HT1080 (cell line): ENCODE results near the gene MTMR2.

GRCh38 chr11:95152916-95153785 lies 63.5 kb downstream of the ENDOD1 start:
RAMPAGE:
- cytosol, long total RNA: no peak
- long total RNA: no peak
- nucleus, long total RNA: no peak

GRCh38 chr11:95172549-95173508 lies 58.2 kb downstream of the SESN3 start:
RAMPAGE:
- cytosol, long total RNA: no peak
- long total RNA: no peak
- nucleus, long total RNA: no peak

DNA sequence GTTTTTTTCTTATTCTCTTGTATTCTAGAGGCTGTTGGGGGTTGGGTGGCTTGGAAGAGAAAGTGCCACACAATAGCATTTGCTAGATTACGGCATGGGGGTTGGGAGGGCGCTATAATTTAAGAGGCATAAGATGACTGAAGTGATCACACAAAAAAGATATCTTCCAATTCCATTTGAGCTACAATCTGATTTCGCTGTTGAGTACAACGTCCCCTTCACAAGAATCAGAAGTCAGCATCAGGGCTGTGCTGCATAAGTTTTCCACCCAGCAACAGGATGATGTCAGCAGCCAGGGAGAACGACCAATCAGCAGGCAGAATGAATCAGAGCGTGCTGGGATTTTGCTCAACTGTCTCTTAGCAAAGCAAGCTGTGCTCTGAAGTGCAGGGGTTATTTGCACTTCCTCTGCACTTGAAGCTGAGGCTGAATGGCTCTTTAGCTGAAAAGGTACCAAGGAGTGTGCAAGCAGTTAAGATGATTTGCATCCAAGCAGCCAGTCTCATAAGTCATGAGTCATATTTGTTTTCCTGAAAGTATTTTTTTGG lies 23.2 kb upstream of the SESN3 start:
RAMPAGE:
- cytosol, long total RNA: no peak
- long total RNA: no peak
- nucleus, long total RNA: no peak

DNA sequence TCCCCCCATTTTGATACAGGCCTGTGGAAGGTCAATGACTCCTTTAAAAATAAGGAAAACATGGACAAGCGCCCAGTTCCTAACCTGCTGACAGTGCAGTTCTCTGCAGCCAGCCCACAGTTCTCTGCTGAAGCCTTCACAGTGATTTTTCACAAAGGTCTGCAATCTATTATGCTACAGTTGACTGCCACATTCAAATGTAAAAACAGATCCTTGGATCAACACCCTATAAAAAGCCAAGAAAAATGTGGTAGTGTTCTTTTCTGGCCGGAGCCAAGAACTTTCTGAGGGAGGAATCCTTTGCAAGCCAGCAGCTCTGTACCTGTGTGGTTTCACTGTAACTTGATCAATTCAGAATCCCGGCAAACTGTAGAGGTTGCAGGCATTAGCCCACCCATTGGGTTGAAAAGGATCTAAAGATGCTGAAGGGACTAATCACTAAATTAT lies 107.7 kb upstream of the SESN3 start:
RAMPAGE:
- cytosol, long total RNA: no peak
- long total RNA: no peak
- nucleus, long total RNA: no peak

DNA sequence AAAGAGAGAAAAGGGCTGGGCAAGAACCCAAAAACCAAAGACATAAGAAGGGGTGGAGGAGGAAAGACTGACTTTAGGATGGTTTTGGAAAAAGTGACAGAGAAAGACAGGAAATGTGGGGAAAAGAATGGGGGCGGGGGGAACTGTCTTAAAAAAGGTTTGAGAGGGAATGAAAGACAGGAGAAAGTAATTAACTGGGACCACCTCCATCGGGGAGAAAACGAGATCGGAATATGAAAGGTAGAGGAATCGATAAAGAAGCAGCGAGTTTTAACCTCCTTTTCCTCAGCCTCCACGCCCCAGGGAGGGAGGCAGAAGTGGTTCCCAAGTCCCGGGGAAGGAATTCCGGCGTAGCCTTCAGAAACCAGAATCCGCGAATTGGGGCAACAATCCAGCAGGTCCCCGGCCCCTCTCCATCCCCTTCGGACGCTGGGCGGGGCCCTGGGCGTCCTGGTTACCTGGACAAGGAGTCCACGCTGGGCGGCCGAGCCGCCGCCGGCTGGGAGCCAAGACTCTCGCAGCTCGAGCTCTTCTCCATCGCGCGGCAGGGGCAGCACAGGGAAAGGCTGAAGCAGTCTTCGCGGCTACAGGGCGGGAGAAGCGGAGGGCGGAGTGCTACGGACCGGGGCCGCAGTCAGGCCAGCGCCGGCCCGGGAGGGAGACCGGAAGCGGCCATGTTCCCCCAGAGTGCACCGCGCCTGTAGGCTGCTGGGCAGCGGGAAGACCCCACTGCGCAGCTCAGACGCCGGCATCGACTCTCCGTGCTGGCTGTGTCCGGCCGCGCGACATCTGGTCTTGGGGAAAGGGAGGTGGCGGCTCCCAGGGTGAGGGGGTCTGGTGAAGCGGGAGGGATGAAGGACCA lies at the start of gene MTMR2:
TSS of gene MTMR2 (minus strand) at position 691 of the 862 bp plus-strand sequence.
RAMPAGE:
- cytosol, long total RNA: start-site peak on the minus strand centred at position 560 of the sequence, 7 bp wide, 45 and 30 reads in 2 replicates
- long total RNA: no peak
- nucleus, long total RNA: no peak

DNA sequence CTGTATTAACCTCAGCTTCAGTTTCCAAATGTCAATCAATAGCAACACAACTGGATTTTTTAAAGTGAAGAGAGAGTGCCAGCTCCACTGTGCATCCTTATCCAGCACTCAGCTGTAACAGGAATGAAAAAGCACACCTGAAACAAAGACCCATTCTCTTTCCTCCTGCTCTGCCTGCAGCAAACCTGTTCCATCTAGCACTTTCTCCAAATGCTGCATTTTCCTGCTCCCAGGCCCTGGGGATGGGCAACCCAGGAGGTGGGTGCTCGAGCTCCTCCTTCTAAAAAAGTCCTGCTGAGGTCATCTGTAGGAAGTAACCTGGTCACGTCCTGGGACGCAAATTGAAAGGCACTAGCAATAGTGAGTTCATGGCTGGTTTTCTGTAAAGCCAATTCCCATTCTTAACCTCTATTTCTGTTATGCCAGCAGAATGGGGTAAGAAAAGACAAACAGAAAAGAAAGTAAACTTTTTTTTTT lies 173.8 kb downstream of the MAML2 start:
RAMPAGE:
- cytosol, long total RNA: no peak
- long total RNA: no peak
- nucleus, long total RNA: no peak

RAMPAGE:
- cytosol, long total RNA: no peak
- long total RNA: no peak
- nucleus, long total RNA: no peak
These were observed 161.8 kb downstream of the MAML2 start for GRCh38 chr11:96180978-96181752.

GRCh38 chr11:96221578-96222565 lies 121.1 kb downstream of the MAML2 start:
RAMPAGE:
- cytosol, long total RNA: no peak
- long total RNA: no peak
- nucleus, long total RNA: no peak

DNA sequence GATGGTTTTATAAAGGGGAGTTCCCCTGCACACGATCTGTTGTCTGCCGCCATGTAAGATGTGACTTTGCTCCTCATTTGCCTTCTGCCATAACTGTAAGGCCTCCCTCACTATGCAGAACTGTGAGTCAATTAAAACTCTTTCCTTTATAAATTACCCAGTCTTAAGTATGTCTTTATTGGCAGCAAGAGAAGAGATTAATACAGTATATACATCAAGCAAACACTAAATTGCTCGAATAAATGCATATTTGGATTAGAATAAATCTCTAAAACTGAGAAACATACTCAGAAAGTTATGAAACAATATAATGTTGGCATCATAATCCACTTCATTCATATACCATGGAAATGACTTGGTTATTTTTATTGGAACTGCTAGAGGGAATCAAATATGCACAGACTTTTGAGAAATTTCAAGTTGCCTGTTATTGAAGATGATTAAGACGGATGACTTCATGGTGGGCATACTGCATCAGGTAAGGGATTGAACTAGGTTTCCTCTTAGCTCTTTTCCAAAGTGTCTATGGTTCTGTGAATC lies 74.2 kb downstream of the MAML2 start:
RAMPAGE:
- cytosol, long total RNA: no peak
- long total RNA: no peak
- nucleus, long total RNA: no peak

GRCh38 chr11:96303788-96304471 lies 39.1 kb downstream of the MAML2 start:
RAMPAGE:
- cytosol, long total RNA: no peak
- long total RNA: no peak
- nucleus, long total RNA: no peak

DNA sequence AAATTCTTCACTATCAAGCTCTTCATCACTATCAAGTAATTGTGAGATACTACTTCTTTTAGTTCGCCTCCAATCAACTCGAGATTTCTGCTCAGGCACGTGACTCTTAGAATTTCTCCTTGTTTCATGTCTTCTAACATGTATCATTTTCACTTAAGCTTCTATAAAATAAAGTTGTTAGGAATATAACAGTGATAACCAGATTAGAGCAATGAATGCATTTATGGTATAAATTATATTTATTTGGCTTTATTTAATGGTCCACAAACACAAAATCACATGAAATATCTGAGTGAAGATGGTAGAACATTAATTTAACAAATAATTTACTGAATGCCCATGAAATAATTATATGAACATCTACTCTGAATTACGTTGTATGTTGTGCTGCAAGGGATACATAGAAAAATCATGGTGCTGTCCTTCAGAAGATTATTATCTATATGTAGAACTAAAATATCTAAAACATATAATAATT lies 5.1 kb downstream of the CCDC82 start:
RAMPAGE:
- cytosol, long total RNA: no peak
- long total RNA: no peak
- nucleus, long total RNA: no peak

DNA sequence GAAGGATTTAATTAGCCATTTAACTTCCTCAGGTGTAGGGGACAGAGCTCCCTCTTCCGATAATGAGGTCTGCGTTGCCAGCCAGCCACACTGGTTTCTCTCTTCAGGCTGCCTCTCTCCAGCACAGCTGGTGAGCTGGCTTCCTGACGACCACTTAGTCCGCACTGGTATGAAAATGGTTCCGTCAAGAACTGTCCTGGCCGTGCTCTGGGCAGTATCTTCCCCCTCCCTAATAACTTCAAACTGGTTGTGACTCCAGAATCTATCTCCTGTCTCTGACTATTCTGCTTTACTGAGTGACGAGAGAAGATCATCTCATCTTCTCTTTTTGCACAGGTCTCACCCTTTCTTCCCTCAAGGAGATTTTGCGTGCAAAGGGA lies 49.2 kb downstream of the CNTN5 start:
RAMPAGE:
- cytosol, long total RNA: no peak
- long total RNA: no peak
- nucleus, long total RNA: no peak

DNA sequence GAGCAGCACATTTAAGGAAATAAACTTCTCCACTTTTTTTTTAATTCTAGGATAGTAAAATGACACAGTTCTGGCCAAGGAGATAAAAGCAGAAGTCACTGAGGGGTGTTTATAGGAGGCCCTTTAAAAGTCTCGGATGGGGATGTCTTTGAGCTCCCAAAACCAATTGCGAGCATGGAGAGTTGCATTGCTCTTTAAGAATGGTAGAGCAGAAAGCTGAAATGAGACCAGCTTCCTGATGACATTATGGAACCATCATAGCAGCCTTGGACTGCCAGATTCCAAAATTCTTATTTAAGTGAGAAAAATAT lies 140.6 kb downstream of the CNTN5 start:
RAMPAGE:
- cytosol, long total RNA: no peak
- long total RNA: no peak
- nucleus, long total RNA: no peak

RAMPAGE:
- cytosol, long total RNA: no peak
- long total RNA: no peak
- nucleus, long total RNA: no peak
These were observed 219.9 kb downstream of the CNTN5 start for GRCh38 chr11:99240535-99241108.

GRCh38 chr11:100667332-100667769 lies 19.7 kb upstream of the ARHGAP42 start:
RAMPAGE:
- cytosol, long total RNA: no peak
- long total RNA: no peak
- nucleus, long total RNA: no peak

DNA sequence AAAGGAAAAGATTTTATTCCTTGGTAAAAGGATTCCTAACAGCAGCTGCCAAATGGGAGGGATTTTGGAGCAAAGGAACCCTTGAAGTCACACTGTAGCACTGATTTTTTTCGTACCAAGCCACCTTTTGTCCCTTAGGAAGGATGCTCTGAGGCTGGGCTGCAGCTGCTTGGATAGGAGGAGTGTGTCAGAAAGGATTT lies 2.6 kb downstream of the ARHGAP42 start:
RAMPAGE:
- cytosol, long total RNA: no peak
- long total RNA: no peak
- nucleus, long total RNA: no peak

RAMPAGE:
- cytosol, long total RNA: no peak
- long total RNA: no peak
- nucleus, long total RNA: no peak
These were observed 40.3 kb downstream of the ARHGAP42 start for GRCh38 chr11:100727351-100727778.

GRCh38 chr11:101096966-101097285 lies 32.7 kb downstream of the PGR start:
RAMPAGE:
- cytosol, long total RNA: no peak
- long total RNA: no peak
- nucleus, long total RNA: no peak

RAMPAGE:
- cytosol, long total RNA: no peak
- long total RNA: no peak
- nucleus, long total RNA: no peak
These were observed 1.4 kb downstream of the PGR start for GRCh38 chr11:101128132-101128605.

DNA sequence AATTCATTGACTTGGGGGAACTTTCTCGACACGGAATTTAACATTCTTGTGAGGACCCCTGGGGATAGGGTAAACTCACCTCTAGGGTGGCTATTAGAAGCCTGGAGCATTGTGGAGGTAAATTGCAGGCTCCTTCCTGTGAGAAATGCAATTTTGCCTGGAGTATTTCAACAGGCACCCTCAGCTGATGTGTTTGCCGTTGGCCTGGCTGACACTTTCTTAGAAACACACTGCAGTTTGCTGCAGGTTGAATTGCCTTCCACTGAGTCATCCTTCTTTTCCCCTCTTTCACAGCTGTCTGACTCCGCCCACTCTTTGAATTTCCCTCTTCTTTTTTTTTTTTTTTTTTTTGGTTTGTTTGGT lies 152.8 kb downstream of the TRPC6 start:
RAMPAGE:
- cytosol, long total RNA: no peak
- long total RNA: no peak
- nucleus, long total RNA: no peak